GM23248 (cell line): ENCODE measurements around a stretch of chr2.

- RAMPAGE, long total RNA, result no peak
Measured at GRCh38 chr2:117835685-117836531, 21.4 kb downstream of the DDX18 start.

DNA sequence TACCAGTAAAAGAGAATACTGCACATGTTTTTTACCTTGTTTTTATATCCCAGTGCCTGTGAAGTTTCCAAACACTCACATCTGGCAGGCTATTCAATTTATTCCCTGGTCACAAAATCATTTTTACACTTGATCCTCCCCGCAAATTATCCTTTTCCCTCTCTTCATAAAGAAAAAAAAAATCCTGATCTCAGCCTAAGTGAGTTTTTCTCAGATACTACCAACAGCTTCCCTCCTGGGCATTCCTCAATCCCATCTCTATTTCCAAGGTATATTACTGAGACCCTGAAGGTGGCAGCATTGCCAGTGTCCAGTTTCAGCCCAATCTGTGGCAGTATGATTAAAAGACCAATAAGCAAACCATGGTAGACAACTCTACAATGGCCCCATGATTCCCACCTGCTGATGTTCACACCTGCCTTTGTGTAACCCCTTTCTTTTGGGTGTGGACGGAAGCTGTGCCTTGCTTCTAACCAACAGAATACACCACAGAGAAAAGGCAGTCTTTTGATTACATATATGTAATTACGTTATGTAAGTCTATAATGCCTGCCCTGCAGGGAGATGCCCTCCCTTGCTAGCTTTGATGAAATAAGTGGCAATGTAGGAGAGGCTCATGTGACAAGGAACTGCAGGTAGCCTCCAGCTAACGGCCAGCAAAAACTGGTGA is 45.1 kb downstream of the CCDC93 start:
- RAMPAGE, long total RNA, result no peak

DNA sequence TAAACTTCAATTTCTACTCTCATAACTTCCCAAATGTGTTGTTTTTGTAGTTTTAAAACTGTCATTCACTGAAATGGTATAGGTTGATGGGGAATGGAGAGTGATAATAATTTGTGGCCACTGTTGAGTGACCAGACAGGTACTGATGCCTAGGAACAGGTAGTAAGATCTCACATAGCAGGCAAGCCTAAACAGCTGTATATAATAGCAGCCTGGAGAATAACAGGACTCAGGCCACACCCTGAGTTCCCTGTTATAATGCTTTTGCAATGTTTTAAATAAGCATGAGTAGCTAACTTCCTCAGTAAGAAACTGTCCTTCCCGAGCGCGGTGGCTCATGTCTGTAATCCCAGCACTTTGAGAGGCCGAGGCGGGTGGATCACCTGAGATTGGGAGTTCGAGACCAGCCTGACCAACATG is 1.8 kb upstream of the CCDC93 start:
- RAMPAGE, long total RNA, result no peak

GRCh38 chr2:118852524-118853120 is 5.2 kb upstream of the EN1 start:
- RAMPAGE, long total RNA, result no peak

DNA sequence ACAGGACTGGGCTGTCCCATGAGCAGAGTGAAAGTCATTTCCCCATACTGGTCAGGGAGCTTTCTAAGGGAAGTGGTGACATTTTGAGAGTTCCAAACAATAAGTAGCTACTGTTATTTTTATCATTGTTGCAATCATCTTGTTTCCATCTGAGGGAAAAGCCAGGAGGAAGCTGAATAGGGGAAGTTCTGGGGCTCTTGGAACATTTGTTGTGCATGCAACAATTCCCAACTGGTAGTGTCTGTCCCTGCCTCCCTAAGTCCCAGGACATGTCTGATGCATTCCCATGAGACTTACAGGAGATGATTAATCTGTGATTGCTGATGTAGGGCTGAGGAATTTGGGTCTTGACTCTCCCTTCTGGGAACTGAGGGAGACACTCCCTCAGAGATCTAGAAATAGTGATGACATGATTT is 28.2 kb upstream of the MARCO start:
- RAMPAGE, long total RNA, result no peak

DNA sequence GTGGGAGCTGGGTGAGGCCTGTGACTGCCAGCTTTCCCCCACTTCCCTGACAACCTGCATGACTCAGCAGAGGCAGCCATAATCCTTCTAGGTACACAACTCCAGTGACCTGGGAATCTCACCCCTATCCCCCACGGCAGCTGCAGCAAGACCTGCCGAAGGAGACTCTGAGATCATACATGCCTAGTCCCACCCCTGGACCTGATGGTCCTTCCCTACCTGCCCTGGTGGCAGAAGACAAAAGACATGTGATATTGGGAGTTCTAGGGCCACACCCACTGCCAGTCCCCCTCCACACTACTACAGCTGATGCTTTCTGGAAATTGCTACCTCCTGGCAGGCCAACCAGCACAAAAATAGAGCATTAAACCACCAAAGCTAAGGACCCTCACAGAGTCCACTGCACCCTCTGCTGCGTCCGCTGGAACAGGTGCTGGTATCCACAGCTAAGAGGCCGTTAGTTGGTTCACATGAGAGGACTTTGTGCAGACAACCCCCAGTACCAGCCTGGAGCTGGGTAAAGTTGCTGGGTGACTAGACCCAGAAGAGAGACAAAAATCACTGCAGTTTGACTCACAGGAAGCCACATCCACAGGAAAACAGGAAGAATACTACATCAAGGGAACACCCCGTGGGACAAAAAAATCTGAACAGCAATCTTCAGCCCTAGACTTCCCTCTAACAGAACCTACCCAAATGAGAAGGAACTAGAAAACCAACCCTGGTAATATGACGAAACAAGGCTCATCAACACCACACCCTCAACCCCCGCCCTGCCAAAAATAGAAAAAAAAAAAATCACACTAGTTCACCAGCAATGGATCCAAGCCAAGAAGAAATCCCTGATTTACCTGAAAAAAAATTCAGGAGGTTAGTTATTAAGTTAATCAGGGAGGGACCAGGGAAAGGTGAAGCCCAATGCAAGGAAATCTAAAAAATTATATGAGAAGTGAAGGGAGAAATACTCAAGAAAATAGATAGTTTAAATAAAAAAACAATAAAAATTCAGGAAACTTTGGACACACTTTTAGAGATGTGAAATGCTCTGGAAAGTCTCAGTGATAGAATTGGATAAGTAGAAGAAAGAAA is 12.6 kb downstream of the MARCO start:
- RAMPAGE, long total RNA, result no peak

DNA sequence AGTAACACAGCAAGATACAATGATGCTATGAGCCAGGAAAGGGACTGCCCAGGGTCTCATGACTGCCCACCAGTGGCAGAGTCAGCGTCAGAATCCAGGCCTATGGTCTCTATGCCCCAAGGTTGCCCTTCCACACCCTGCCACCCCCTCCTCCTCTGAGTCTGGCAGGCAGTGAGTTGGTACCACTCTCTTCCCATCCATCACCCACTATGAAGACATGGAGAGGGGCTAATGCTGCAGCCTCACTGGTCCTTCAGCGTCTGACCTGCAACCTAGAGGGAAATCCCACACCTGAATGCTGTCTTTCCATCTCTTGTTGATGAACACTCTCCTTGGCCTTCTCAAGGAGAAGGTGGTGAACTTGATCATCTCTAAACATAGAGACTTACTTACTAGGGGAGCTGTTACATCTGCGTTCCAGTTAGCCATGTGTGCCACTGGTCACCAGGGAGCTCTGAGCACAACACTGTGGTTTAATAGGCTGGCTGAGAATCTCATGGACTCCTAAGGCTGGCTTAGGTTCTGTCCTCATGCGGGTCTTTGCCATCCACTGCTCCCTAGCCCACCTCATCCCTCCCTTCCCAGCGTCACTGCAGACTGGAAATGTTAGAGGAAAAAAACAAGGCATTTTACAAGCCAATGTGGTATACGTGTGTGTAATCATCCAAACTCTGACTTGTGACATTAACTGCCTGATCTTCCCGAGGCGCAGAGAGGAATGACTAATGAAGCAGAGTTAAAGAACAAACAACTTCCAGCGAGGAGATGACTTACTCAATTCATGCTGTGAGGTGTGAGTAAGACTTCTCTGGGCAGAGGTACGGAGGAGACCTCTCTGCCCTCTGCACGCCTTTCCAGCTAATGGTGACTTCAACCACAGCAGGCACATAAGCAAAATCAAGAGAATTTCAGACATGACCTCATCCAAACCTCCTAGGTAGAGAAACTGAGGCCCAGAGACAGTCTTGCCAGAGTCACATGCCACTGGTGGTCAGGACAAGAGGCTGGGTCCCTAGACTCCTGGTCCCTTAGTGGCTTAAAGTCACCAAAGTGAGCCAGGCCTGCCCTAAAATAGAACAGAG is 28.9 kb downstream of the STEAP3 start:
- RAMPAGE, long total RNA, result no peak

GRCh38 chr2:119426765-119427683 is 4.6 kb upstream of the TMEM37 start:
- RAMPAGE, long total RNA, result no peak

DNA sequence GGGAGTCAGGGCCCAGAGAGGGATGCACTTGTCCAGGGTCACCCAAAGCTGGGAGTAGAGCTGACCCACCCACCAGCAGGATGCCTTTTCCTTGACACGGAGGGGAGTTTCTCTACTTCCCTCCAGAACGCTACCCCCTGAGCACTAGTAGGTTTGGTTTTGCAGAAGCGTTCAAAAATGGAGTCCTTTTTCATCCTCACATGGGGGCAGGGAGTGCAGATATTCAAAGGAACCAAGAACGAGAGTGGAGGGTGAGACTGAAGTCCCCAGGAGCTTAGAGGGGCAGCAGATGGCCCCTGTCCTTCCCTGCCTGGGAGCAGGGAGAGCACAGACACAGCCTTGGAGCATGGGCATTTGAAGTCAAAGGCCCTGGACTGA is 7.3 kb downstream of the TMEM37 start:
- RAMPAGE, long total RNA, result no peak

DNA sequence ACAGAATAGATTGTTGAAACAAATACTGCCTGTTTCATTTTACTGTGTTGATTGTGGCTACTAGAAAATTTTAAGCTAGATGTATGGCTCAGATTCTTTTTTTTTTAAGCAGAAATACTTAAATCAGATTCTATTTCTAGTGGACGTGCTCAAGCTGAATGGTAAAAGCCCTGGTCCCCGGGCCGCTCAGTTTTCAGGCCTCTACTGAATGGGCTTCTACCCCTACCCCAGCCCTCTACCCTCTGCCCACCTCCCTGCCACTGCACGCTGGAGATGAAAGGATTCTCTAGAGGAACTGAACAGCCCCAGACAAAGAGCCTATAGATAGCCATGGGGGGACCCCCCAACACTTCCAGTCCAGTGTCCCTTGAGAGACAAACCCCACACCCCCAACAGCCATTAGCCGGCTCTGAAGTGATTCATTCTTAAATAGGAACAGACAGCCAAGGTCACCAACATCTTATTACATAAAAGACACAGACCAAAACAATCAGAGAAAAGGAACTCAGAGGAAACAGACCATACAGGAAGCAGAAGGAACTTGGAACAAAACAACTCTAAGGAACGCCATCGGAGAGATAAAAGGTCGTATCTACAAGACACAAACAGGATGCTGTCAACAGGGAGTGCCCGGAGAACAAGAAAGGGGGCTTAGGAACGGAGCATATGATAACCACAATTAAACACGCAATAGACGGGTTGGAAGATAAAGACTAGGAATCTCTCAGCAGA is 23.5 kb downstream of the TMEM37 start:
- RAMPAGE, long total RNA, result no peak

- RAMPAGE, long total RNA, result no peak
Measured at GRCh38 chr2:119480739-119481200, 43.5 kb downstream of the SCTR start.

DNA sequence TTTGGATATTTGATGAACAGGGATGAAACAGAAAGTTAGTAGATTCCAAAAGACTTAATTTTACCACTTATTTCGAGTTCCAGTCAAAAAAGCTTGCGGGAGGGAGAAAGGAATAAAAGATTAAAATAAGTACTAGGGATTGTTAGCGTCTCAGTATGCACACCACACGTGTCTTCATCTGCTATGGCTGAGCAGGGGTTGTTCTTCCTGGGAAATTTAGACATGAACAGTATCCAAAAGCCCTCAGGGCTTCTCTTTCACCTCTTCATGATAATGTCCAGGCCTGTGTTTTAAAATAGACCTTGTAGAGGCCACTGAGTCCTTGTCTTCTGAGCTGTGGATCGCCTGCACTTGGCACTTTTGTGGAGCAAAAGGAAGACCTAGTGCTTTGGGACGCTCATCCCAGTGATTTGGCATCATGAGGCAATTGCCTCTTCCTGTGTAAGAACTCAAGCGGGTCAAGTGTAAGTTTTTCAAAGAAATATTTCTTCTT is 52.4 kb downstream of the CFAP221 start:
- RAMPAGE, long total RNA, result no peak

DNA sequence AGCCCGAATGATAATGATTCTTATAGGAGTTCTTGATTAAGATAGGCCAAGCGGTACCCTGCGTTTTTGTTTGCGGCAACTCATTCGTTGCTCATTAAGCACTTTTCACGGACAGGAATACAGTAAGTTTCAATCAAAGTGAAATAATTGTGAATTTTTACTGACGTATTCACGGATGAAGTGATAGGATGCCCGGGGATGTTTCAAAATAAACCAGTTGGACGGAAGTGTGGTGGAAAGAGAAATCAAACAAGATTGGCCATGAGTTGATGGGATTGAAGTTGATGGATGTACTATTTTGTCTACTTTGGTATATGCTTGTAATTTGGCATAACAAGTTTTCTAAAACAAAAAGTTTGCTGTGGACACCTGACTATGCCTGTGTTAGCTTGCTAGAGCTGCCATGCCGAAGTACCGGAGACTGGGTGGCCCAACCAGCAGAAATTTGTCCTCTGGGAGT is 525 bp downstream of the TMEM177 start:
- RAMPAGE, long total RNA, result no peak

- RAMPAGE, long total RNA, result no peak
Measured at GRCh38 chr2:120216603-120217101, 6.5 kb downstream of the TMEM185B start.

- RAMPAGE, long total RNA, result no peak
Measured at GRCh38 chr2:120251959-120252243, 751 bp upstream of the RALB start.

- RAMPAGE, long total RNA, result no peak
Measured at GRCh38 chr2:120348230-120348661, 2.3 kb downstream of the INHBB start.

DNA sequence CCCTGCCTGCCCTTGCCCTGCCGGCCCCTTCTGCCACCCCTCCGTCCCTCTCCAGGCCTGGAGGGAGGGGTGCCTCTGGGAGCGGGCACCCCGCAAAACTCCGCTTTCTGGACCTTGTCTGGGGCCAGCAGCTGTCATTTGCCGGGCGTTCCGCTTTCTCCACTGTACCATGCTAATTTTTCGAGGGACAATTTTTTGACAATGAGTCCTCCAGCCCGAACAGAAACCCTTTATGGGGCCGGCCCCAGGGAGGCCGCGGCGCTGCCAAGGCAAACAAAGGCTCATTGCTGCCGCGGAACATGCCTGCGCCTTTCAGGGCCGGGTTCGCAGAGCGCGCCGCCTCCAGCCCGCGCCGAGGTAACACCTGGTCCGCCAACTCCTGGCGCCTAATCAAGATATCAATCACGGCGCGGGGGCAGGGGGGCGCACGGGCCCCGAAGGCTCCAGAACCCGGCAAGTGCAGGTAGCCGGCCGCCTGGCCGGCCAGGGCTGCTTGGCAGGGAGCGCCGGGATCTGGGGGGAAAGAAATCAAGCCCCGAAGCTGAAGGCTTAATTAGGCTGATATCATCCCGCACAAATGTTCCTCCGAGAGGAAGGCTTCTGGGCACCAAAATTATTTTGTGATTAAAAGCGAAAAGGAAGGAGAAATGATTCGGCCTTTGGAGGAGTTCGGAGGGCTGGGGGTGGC is 96.1 kb downstream of the INHBB start:
- RAMPAGE, long total RNA, result no peak

GRCh38 chr2:120845185-120845670 is 109.6 kb downstream of the GLI2 start:
- RAMPAGE, long total RNA, result no peak

- RAMPAGE, long total RNA, result no peak
Measured at GRCh38 chr2:120904526-120904976, 168.9 kb downstream of the GLI2 start.

- RAMPAGE, long total RNA, result no peak
Measured at GRCh38 chr2:120919996-120920388, 184.3 kb downstream of the GLI2 start.